NALM6 (cell line): ENCODE data around the genes GATB and PLRG1.

GRCh38 chr4:151195746-151196332 lies 81.1 kb upstream of the PRSS48 start:
- PRO-cap = no peak

- PRO-cap = no peak
Measured at GRCh38 chr4:151204797-151205853, 71.8 kb upstream of the PRSS48 start.

DNA sequence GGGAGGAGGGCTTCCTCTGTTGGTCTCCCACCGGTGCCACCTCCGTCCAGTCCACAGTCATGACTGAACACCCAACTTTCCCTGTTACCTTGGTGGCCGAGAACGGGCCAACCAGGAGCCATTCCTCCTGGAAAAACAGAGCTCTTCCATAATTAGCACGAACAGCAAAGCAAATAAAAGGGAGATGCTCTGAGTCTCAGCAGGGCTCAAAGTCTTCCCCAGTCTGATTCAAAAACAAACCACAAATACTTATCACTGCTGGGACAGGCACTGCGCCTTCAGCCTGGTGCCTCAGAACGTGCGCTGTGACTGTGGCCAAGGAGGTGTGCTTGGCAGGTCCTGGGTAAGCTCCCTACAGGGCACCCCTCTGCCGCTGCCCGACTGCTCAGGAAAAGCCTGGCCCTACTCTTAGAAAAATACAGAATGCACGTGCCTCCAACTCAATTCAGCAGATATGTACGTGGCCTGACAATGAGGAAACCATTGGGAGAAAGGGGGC lies 87.0 kb downstream of the GATB start:
- PRO-cap = no peak

DNA sequence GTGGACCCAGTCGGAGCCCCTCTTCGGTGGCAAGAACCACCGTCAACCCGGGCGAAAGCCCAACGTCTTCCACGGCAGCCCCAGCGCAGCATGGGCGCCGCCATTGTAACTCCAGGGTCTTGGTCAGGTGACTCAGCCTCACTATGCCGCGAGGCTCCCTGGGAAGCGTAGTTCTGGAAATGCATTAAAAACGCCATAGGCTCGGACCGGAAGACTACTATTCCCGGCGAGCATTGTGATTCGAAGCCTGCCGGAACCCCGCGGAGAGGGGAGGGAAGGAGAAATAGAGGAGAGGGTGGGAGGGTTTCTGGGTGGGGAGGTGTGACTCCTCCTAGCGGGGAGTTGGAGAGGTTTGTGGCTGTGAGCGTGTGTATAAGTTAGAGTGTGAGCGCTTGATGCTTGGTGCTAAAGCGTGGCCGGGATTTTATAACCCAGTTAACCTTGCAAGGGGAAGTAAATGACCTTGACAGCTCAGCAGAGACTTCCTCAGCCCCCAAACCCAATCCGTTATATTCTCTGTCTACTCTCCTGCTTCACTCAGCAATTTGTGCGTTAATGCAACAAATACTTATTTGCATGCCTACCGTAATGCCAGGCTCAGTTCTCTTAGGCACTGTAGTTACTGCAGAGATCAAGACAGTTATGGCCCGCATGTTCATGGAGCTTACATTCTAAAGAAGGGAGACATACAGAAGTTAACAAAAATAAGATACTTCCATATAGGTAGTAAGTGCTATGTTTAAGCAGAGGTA lies at the start of gene GATB:
TSS of gene GATB (minus strand) at position 129 of the 752 bp plus-strand sequence.
- PRO-cap = bidirectional peak, plus-strand start at position 361 of the sequence, minus-strand start at position 129 of the sequence

DNA sequence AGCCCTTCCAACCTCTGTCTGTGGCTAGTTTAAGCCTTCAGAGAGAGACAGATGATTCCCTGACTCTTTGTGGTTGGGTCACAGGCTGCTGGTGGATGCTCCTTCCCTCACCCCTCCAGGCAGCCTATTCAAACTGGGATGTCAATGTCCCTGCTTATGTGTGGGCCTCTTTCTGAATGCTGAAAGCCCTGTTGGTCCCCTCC lies 148.7 kb upstream of the GATB start:
- PRO-cap = no peak

- PRO-cap = no peak
Measured at GRCh38 chr4:152038288-152038787, 277.5 kb upstream of the GATB start.

DNA sequence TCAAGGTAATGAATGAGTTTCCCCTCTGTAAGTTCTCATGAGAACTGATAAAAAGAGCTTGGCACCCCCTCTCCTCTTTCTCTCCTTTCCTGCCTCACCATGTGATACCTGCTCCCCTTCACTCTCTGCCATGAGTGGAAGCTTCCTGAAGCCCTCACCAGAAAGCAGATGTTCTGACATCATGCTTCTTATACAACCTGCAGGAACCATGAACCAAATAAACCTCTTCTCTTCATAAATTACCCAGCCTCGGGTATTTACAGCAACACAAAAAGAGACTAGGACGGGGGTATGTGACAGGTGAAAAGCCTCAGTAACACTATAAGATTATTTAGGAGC lies 21.3 kb downstream of the FBXW7 start:
- PRO-cap = no peak

DNA sequence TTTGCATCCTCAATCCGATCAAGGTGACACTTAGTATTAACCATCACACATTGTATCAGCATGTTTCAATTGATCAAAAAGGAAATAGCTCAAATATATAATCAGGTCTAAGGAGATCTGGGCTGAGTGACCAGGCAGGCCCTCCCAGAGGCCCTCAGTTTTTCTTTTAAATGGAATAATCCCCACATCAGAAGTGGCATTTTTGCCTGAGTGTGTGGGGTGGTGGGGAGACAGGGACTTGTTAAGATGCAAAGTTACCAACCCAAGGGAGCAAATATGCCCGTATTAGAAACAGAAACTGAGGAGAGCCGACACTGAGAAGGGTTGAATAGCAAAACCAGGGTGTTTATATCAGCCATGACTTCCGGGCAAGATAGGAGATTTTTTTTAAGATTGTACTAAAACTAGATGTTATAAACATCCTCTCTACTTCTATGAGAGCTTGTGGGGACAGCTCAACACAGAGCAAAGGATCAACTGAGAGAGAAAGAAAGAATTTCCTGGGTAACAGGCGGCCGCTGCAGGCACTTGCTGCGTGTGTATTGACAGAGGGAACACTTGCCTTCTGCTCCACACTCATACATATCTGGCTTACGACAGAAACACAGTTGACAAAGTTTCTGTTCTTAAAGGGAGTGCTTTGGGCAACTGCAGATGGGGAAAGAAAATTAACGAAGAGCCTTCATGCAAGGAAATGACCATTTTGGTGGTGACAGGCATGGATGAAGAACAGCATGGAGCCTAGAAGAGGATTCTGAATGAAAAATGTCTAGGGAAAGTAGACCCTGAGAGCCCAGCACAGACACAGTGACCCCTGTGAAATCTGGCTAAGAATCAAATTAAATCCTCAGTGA lies 49.1 kb upstream of the FBXW7 start:
- PRO-cap = no peak

DNA sequence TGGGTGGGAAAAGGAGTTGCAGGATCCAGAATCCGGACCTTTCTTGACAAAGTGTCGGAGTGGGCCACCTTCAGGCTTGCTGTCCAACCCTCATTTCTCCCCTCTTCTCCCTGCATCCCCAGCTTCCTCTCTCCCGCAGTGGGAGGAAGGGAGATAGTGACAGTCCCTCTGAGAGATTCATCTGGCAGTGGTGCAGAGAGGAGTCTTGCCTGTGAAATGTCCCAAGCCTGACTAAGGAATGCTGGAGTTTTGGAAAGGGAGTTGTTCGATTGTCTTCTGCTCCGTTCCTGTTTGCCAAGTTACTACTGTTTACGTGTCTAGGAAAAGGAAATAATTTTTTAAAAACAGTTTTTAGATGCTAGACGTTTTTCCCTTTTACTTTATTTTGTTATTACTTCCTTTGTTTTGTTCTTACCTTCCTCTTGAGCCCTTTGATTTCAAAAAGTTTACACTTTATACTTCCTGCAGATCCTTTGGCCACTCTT lies 784 bp downstream of the ARFIP1 start:
- PRO-cap = no peak

GRCh38 chr4:152938572-152939034 lies 2.5 kb downstream of the FHDC1 start:
- PRO-cap = no peak

DNA sequence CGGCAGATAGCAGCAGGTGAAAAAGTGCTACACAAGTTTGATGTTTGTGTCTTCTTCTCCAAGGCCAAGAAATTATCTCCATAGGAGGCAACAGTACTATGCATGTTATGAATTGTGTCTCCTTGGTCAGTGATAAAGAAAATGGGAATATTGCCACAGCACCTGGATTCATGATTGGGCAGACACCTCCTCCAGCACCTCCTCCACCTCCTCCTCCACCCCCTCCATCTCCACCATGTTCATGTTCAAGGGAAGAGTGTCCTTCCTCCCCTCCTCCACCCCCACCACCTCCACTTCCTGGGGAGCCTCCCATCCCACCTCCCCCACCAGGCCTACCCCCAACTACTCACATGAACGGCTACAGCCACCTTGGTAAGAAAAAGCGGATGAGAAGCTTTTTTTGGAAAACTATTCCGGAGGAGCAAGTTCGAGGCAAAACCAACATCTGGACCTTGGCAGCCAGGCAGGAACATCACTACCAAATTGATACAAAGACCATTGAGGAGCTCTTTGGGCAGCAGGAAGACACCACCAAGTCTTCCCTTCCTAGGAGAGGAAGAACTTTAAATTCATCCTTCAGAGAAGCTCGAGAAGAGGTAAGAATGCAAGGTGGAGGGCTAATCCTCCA lies 7.0 kb downstream of the FHDC1 start:
- PRO-cap = no peak

- PRO-cap = no peak
Measured at GRCh38 chr4:153127791-153128435, 76.3 kb upstream of the TRIM2 start.

DNA sequence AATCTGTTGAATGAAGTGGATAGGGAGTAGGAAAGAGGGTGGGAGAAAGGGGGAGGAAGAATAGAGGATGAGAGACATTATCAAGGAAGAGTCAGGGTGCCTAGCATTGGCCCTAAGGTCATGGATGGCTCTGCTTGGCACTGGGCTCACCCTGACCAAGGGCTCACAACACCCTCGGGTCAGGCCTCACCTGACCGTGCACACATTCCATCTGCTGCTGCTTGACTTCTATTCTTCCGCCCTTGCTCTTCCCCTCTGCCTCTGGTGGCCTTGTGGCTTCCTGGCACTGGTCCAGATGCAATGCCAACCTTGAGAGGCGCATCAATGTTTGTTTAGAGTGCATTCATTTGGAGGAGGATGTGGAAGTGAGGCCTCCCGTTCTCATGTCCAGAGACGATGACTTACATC lies 42.4 kb downstream of the TRIM2 start:
- PRO-cap = no peak

GRCh38 chr4:153319160-153319588 lies 25.3 kb upstream of the MND1 start:
- PRO-cap = no peak

GRCh38 chr4:153554701-153555122 lies 88.6 kb downstream of the TMEM131L start:
- PRO-cap = no peak

DNA sequence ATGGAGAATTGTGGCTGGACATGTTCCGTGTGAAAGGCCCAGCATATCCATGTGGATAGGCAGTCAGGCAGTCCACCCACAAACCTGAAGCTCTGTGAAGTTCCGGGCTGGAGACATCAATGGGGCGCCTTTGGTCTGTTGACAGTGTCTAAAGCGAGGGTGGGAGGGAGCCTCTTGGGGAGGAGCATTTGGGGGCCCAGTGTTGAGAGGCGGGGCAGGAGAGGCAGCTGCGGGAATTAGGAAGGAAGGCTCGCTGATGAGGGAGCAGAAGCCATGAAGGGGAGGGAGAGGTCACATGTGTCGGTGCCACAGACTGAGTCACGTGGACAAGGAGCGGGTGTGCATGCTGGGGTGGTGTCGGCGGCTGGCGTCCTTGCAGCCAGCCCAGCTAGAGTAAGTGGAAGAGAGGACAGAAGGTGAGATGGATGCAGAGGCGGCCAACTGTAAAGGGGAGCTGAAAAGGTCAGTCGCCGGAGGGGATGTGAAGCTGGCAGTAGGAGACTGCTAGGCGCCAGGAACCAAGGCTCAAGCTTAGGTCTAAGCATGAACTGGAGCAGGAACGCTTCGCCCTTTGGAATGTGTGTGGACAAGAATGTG lies 44.1 kb upstream of the TLR2 start:
- PRO-cap = no peak

DNA sequence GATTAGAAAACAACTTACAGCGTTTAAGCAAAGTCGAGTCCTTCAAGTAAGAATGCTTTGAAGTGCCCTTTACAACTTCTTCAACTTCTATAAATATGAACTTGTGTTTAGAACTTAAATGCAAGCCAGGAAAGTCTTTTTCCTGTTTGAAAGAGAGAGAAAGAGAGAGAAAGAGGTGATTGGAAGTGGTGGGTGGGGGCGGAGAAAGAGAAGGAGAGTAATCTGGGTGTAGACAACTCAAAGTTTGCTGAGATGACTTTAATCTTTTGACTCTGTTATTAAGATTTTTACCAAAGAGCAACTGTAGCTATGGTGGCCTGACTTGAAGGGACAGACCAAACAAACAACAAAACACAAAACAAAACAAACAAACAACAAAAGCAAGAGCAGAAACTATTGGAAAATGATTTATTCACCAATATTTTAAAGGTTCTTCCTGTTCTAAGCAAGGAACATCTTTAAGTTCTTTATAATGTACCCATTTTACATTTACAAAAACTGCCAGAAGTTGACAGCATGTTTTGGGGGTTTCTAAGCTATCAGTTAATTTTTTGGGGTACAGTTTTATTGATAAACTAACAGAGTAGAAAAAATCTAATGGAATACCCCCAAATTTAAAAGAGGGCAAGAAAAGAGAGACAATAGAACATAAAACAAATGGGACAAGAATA lies 1.2 kb downstream of the TLR2 start:
- PRO-cap = no peak

DNA sequence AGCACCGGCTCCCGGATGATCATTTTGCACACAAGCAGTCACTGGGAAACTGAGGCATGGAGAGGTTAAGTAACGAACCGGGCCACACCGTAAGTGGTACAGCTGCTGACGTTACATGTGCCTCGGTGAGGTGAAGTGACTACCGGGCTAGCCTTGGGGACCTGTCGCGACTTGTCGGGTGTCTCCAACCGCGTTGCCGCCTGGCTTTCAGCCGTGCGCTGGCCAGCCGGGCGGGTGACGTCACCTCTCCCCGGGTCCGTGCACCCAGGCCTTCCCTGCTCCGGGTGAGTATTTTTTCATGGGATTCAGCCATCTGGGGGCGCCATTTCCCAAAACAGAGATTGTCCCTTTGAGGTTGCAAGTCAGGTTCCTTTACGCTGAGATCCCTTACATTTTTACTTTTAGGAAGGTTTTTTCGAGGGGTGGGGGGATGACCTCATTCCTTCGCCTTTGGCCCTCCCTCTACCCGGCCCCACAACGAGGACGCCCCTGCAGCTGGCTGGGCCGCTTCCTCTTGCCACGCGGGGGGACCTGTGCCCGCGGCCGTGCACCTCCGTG lies 3.4 kb upstream of the SFRP2 start:
- PRO-cap = no peak

GRCh38 chr4:154550261-154550690 lies at the start of gene PLRG1:
Gene PLRG1, minus strand, starts transcription at chr4:154550400.
- PRO-cap = bidirectional peak, plus-strand start at chr4:154550523, minus-strand start at chr4:154550421

DNA sequence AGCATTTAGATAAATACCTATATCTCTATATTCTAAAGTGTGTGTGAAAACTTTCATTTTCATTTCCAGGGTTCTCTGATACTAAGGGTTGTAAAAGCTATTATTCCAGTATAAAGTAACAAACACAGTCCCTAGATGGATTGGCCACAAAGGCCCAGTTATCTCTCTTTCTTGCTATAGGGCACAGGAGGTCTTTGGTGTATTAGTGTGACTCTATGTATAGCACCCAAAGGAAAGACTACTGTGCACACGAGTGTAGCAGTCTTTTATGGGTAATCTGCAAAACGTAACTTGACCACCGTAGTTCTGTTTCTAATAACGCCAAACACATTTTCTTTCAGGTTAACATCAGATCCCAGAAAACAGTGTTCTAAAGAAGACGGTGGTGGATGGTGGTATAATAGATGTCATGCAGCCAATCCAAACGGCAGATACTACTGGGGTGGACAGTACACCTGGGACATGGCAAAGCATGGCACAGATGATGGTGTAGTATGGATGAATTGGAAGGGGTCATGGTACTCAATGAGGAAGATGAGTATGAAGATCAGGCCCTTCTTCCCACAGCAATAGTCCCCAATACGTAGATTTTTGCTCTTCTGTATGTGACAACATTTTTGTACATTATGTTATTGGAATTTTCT lies 7.4 kb downstream of the FGB start:
- PRO-cap = no peak